Mesangial cell (primary cell): ENCODE measurements around a stretch of chr6.

DNA sequence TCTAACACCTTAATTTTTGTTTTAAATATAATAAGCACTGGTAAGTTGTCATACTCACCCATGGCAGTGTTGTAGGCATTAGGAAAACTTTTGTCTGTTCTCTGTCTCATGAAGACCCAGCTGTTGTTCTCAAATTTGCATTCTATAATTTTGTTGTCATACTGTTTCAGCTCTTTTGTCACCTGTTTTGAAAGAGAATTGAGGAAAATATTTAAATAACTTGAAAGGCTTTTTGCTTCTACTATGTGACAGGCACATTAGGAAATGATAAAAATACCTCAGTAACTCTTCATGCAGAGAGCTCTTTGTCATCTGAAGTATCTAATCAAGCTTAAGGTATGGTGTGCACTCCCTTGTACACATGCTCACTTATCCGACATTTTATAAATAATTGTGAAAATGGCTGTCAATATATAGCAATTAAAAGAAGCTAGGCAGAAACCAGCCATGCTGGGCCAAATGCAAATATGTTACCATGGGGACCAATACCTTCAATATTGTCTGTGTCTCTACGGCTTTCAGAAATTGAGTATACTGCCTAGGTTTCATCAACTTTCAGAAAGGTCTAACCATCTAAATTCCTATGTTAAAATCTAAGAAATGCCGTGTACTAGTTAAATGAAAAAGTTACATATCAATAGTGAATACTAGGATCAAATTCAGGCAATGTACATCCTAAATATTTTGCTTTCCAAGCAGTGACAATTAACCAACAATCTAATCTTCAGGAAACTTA lies 349.0 kb downstream of the RNGTT start:
- RAMPAGE, long total RNA, result no peak

- RAMPAGE, long total RNA, result no peak
Measured at GRCh38 chr6:88864965-88865411, 98.4 kb downstream of the RNGTT start.

DNA sequence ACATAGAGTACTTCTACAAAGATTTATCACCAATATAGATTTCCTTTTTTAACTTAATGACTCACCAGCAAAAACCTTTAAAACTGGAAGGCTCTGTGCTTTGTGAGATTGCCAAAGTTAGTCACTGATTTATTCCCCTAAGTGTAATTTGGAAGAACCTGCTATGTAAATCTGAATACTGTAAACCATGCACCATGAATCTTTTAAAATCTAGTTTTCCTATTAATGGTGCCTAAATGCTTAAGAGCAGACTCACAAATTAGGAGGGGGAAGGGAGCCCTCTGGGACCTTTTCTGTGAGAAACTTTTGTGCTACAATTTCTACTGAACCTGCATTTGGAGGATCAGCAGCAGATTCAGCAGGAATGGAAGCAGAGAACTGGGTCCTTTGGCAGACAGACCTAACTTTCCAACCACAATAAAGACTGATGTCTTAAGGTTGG lies 57.7 kb upstream of the PNRC1 start:
- RAMPAGE, long total RNA, result no peak

GRCh38 chr6:89070940-89071447 lies 9.6 kb upstream of the PNRC1 start:
- RAMPAGE, long total RNA, result no peak

GRCh38 chr6:89080027-89080180 lies 647 bp upstream of the PNRC1 start:
- RAMPAGE, long total RNA, result no peak

- RAMPAGE, long total RNA, result no peak
Measured at GRCh38 chr6:89346505-89346741, 6.1 kb downstream of the UBE2J1 start.

GRCh38 chr6:89433609-89434264 lies 785 bp downstream of the ANKRD6 start:
- RAMPAGE, long total RNA, result no peak

GRCh38 chr6:89654037-89654723 lies 15.6 kb upstream of the LYRM2 start:
- RAMPAGE, long total RNA, result no peak

DNA sequence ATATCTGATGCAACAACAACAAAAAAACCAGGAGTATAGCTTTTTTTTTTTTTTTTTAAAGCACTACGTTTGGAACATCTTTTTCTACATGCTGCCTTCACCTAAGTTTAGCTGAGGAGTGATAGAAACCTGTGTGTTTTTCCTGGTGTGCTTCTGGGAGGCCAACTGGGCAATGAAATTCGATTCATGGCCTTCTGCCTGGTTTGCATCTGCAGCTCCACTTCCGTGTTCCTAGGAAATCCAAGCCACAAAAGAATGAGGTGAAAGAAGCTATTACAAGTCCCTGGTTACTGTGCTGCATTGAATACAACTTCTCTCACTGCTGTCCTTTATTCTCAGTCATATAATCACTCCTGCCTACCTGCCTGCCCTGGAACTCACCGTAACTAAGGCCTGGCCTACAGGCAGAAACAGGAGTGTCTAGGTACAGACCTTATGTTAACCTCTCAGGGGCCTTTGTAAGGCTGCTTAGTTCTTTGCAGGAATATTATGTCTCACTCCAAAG lies 18.1 kb upstream of the LYRM2 start:
- RAMPAGE, long total RNA, result no peak

DNA sequence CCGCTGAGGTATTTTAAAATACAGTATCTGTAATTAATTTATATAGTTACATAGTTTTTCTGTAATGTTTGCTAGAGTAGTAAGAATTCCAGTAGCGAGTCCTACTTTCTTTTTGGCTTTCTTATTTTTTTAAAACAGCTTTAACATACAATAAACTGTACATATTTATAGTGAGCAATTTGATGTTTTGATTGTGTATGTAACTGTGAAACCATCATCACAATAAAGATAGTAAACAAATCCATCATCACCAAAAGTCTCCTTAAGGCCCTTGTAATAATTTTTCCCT lies 115.6 kb downstream of the GJA10 start:
- RAMPAGE, long total RNA, result no peak

GRCh38 chr6:90047182-90047709 lies 153.0 kb downstream of the GJA10 start:
- RAMPAGE, long total RNA, result no peak

DNA sequence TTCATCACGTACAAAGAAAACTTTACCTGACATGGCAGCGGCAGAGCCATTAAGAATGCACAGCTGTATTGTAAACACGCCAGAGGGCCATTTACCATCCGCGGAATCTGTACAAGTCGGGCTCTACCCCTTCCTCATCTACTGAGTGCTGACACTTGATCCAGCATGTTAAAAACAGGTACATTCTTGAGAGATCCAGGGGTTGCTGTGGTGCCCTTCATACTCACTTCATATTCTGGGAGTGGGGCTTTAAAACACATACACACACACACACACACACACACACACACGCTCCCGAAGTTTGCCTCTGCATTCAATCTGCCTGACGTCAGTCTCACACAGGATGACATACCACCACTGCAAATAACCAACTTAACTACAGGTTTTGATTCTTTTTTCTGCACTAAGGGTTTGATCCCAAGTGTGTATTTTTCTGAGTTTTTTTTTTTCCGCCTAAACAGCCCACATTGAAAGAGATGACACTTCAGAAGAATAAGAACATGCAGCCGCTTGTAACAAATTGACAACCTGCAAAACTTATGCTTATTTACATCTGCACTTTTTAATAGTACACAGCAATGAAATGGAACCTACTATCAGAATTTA lies 77.0 kb downstream of the BACH2 start:
- RAMPAGE, long total RNA, result no peak

DNA sequence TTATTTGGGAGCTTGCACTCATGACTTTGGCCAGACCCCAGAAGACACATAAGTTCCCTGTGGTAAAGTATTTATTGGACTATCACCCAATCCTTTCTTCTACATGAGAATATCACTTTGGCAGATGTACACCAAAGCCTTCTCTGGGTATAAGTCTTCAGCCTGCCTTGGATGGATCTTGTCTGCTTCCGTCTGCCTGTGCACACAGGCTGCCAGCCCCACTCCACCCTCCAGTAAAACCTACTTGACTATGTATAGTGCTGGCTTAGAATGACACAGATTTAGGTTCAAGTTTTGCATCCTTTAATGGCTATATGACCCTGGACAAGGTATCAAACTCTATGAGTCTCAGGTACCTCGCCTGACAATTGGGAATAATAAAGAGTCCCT lies 63.4 kb downstream of the BACH2 start:
- RAMPAGE, long total RNA, result no peak

DNA sequence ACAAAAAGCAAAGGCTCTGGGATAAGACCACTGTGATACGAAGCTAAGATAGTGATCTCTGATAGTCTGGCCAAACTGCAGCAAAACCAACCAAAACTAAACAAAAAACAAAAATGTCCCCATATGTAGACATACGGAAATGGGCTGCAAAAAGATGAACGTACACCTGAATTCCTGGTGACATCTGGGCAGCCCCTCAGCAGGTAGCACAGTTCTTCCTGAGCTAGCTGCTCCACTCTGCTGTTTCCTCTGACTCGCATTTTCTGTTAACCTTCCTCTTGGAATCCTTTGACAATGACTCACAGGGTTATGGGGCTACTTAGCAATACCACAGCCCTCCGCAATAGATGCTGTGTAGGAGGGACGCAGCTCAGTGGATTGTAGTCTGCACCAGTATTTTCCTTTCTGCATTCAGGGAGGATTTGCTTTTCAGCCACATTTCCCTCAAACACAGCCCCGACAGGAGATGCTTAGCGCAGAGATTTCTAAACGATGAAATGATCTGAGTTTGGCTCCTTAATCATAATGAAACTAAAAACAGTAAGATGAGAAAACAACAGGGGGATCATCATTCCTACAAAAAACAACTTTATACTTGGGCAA lies 12.4 kb downstream of the BACH2 start:
- RAMPAGE, long total RNA, result no peak

- RAMPAGE, long total RNA, result no peak
Measured at GRCh38 chr6:90285544-90286576, 10.8 kb downstream of the BACH2 start.

GRCh38 chr6:90368847-90369239 lies 72.2 kb upstream of the BACH2 start:
- RAMPAGE, long total RNA, result no peak

- RAMPAGE, long total RNA, result no peak
Measured at GRCh38 chr6:90383080-90383814, 86.6 kb upstream of the BACH2 start.

DNA sequence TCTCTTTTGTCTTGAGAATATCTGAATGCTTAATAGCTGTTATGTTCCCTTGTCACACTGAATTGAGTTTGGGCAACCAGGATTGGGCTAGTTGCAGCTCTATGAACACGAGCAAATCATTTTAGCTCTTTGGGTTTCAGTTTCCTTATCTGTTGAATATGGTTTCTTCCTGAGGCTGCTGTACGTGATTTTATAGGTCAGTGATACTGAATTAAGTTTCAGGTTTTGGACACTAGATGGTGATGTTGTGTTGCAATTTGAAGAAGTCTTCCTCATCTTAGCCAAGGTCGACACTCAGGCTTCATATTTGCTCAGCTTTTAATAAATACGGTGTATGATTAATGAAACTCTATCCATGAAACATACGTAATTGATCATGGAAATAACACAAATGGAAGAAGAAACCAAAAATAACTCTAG lies 353.9 kb upstream of the MAP3K7 start:
- RAMPAGE, long total RNA, result no peak

DNA sequence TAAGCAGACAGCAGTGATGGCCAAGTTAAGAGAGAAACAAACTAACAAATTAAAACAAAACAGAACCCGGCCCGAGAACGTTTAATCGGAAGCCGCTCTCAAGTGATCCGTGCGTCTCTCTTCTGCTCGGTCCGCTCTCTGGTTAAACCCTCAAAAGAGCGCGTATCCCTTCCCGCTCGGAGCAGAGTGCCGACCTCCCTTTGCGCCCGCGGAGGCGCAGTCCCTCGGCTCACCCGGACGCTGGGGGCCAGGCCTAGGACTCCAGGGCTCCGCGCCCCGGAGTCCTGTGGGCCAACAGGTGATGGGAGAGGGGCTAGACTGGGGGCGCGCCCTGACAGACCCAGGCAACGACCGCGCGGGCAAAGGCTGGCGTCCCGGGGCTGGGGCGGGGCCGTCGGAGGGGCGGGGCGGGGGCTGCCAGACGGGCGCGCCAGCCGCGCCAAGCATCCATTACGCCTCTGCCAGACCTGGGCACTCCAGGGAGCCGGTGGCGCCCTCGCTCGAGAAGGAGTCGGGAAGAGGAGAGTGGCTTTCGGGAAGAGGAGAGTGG lies 2.8 kb downstream of the EPHA7 start:
- RAMPAGE, long total RNA, result no peak

DNA sequence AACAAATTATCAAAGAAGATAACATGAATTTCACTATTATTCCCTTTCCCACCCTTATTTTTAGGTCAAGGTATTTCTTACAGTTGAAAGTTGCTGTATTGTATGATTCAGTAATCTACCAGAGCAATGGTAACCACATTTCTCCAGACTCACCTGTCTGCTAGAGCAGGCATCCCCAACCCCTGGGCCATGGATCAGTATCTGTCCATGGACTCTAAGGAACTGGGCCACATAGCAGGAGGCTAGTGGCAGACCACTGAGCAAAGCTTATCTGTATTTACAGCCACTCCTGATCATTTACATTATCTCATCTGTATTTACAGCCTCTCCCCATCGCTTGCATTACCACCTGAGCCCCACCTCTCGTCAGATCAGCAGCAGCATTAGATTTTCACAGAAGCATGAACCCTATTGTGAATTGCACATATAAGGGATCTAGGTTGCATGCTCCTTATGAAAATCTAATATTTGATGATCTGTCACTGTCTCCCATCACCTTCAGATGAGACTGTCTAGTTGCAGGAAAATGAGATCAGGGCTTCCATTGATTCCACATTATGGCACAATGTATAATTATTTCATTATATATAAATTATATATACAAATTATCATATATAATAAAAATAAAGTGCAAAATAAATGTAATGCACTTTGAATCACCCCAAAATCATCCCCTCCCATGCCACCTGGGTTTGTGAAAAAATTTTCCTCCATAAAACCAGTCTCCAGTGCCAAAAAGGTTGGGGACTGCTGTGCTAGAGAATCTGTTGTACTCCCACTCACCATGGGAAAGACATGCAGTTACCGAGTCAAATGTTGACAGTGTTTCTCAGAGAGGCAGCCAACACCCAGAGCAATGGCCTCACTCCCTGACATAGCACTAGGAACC lies 60.2 kb upstream of the MANEA start:
- RAMPAGE, long total RNA, result no peak